Mesenchymal stem cell of the bone marrow (primary cell): ENCODE measurements around a stretch of chr13.

- CAGE, long polyA plus RNA: no peak
These were observed 459 bp downstream of the GAS6 start for GRCh38 chr13:113863419-113863815.

DNA sequence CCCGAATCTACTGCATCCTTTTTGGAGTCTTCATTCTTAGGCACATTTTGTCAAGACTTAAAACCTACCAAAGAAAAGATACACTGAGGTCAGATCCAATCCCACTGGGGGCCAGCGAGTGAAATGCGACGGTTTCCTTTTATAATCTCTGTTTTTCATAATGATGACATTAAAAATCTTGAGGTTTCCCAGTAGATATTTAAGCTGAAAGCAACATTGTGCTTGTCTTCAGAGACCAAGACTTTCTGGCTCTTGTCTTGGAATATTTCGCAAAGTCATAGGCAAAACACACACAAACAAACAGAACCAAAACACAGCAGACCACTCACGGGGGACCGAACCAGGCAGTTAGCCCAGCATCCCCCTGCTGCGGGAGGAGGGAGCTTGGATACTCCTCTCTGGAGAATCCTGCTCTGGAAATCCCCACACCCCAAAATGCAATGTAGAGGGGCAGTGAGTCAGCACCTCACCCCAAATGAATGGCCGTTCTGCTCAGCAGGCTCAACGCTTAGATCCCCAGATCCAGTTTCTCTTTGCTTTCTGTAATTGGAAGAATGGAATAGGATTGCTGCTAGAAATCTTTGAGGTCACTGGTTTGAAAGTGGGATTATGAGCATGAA is 594 bp upstream of the GAS6 start:
- CAGE, long polyA plus RNA: no peak

GRCh38 chr13:113879328-113879794 is 15.5 kb upstream of the GAS6 start:
- CAGE, long polyA plus RNA: no peak

DNA sequence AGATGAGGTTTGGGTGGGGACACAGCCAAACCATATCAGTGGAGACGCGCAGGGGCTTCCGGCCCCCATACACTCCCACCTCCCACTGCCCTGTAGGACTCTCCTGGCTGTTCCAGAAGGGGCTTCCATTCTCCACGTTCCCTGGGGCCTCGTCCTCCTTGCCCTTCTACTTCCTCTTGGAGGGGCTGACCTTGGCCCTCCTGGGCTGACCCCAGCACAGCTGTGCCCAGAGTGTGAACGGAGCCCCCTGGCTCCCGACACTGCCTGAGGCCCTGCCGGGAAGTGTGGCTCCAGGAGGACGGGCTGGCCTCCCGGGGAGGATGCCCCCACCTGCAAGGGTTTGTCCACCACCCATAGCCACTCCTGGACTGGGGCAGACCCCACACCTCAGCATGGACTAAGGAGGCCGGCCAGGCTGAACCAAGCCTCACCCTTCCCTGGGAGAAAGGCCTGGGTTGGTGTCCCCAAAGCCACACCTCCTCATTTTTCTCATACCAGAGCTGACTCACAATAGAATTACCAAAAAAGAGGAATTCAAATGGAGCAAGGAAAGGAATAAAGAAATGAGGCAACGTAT is 2.8 kb upstream of the C13orf46 start:
- CAGE, long polyA plus RNA: no peak

DNA sequence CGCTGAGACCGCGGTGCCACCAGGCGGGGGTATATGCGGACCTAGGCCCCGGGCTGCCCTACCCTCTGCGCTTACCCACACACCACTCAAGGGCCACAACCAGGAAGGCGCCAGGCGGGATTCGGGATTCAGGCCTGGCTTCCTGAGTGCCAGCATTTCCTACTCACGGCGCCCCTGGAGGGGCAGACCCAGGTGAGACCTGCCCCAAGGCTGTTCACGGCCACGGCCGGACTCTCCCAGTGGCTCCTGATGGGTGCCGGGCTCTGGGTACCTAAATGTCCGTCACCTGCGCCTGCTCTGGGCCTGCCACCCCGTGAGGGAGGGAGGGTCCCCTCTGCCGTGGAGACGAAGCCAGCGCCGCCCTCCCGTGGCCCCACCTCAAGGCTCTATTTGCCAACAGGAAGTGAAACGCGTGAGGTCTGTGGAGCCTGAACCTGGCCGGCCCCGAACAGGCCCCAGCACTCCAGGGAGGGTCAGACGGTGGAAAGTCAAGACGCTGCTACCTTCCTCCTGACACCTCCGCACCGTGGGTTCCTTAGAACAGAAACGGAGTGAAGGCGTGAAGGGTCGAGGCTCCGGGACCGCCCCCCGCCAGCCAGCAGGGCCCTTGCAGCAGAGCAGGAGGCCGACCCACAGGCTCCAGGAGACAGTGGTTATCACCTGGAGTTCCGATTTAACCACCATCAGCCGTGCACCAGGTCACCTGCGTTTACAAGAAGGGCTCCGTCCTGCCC is 50.7 kb upstream of the C13orf46 start:
- CAGE, long polyA plus RNA: no peak

- CAGE, long polyA plus RNA: no peak
These were observed 72.0 kb downstream of the RASA3 start for GRCh38 chr13:114060354-114060938.

DNA sequence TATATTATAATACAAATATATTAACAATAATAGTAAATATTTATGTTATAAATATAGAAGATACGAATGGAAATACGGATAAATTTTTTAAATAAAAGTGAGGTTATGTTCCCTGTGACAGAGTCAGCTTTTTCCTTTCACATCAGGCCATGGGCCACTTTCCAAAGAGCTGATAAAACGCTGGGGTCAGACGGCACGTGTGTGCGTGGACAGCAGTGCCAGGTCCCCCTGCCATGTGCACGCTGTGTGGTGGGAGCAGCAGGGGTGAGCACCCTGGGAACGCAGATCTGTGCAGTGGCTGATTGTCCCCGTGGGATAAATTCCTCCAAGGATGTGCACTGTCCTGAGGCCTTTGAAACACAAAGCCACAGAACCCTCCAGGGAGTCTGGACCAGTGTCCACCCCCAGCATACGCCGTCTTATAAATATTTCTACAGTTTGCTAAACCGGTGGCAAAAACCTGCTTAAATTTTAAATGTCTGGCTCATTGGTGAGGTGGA is 69.0 kb downstream of the RASA3 start:
- CAGE, long polyA plus RNA: no peak

DNA sequence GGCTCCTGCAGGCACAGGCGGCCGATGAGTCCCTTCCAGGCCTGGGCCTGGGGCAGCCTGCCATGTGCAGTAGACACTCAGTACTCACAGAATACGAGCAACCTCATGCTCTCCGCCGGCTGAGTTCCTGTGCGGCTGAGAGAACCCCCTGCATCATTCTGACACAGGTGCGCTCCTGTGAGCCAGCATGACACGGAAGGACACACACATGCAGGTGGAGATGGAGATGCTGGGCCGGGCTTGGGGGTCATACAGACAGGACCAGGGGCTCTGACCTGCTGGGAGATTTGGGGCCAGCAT is 65.9 kb downstream of the RASA3 start:
- CAGE, long polyA plus RNA: no peak

- CAGE, long polyA plus RNA: no peak
These were observed 54.6 kb downstream of the RASA3 start for GRCh38 chr13:114077874-114078192.

DNA sequence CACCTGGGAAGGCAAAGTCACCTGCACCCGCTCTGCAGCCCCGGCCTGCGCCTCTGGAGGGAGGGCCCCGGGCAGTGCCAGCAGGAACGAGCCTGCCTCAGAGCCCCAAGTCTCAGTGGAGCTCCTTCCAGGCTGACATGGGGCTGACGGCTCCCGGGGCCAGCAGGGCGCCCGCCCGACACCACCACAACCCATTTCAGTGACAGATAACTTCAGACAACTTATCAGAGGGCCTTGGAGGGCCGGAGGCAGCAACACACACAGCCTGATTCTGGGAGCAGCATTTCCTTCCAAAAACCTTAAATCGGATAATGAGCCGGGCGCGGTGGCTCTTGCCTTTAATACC is 44.9 kb downstream of the RASA3 start:
- CAGE, long polyA plus RNA: no peak

DNA sequence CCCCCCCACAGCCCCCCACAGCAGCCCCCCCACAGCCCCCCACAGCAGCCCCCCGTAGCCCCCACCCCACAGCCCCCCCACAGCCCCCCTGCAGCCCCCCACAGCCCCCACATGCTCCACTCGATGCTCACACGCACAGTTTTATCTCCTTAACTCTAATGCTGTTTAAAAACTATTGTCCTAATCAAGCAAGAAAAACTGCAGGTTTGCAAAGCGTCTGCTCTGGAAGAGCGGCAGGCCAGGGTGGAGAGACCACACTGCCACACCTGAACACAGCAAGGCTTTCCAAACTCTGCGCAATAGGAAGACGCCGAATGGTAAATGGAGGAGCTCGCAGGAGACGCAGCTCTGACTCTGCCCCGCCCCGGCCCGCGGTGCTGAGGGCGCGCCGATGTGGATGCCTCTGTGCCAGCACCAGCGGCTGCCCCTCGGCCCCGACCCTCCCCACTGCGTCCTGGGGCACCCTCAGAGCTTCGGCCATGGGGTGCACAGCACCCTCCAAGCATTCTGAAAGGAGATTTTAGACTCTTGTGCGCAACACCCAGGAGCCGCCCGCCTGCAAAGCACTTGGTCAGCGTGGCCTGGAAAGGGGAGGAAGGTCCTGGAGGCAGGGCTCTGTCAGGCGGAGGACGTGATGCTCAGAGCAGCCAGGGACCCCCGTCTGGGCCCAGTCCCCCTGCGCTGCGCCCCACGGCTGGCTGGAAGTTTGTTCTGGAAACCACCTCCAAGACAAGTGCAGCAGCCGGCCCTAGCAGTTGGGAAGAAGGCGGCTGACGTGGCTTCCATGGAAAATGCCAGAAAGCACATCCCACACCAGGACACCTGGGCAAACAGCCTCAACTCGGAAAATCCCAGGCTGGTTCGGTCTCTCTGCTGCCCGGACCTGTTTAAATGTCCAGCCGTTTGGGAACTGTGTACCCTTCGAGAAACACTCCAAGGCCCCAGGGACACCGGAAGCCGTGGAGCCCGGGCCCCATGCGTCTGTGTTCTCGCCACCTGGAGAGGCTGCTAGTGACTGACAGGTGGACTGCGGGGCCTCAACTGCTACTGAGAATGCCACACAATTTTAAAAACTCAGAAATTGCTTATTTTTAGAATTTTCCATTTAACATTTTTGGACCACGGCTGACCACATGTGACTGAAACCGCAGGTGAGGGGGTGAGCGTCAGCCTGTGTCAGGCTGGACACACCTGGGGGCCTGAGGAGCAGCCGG is 32.2 kb downstream of the RASA3 start:
- CAGE, long polyA plus RNA: no peak

DNA sequence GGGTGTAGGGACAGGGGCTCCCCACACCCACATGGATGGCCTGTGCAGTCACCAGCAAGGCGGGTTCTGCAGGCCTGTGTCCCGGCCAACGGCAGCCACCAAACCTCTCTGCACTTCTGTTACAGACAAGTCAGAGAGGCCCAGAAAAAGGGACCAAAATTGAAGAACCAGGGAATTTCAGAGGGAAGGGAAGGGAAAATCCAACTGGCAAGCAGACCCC is 31.5 kb downstream of the RASA3 start:
- CAGE, long polyA plus RNA: no peak

GRCh38 chr13:114153746-114154414 is 21.5 kb upstream of the RASA3 start:
- CAGE, long polyA plus RNA: no peak

DNA sequence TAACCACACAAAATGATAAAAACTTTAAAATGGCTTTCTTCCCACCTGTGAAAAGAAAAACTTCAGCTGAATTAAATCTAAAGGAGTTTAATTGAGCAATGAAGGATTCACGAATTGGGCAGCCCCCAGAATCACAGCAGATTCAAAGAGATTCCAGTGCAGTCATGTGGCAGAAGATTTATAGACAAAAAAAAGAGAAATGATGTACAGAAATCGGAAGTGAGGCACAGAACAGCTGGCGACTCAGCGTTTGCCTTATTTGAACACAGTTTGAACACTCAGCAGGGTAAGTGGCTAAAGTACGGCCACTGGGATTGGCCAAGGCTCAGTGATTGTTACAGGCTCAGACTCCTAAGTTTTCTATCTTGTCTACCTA is 11.7 kb upstream of the CFAP97D2 start:
- CAGE, long polyA plus RNA: no peak

- CAGE, long polyA plus RNA: no peak
These were observed 12.9 kb upstream of the UPF3A start for GRCh38 chr13:114268524-114268868.